Subcutaneous preadipocyte (primary cell): ENCODE measurements around a stretch of chr2.

GRCh38 chr2:20108-20399 is 26.3 kb downstream of the FAM110C start:
- CAGE, long polyA plus RNA, result no peak

DNA sequence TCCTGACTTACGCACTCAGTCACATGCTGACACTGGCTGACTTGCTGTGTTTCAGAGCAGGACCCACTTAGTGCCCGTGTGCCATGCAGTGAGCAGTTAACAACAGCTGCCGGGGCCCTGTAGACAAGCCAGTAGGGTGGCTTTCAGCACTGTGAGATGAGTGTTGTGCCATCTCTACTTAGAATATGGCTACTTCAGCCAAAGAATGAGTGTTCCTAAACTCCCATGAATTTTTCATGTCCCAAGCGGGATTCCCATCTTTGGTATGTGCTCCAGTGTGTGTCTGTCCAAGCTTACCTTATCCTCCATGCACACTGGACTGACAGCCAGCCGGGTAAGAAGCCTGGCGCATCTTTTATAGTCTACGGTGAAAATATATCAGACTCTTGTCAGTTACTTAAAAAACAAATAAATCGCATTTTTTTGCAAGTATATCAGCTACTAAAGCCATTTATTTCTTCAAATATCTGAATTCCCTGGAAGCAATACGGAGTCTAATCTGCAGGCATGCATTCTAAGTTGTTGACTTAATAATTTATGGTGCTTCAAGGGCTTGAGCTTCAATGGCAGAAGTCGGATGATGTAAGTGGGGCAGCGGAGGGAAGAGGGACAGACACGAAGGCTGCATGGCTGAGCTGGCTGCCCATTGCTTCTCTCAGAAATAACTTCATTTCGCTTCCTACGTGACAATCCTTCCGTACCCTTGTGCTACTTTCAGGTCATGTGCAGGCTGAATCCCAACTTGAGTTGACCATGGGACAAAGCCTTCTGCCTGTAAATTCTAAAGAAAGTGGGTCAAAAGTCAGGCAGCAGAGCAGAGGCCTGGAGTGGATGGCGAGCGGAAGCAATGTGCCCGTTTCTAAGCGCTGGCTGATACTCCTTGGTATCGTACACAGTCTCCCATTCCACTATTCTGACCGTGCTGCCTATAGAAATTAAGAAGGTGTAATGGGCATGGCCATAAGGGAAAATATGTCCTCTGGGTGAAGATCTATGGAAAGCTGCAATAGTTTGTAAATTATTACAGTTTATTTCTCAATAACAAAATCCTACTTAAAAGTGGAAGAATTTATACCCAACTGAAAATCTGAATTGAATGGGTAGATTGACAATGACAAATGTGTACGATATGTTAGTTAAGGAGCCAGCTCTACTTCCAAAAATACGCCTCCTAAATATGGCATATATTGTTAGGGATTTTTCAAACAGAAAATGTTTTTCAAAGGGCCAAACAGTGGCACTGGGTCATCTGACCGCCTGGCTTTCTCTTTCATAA is 4.6 kb downstream of the ALKAL2 start:
- CAGE, long polyA plus RNA, result no peak

DNA sequence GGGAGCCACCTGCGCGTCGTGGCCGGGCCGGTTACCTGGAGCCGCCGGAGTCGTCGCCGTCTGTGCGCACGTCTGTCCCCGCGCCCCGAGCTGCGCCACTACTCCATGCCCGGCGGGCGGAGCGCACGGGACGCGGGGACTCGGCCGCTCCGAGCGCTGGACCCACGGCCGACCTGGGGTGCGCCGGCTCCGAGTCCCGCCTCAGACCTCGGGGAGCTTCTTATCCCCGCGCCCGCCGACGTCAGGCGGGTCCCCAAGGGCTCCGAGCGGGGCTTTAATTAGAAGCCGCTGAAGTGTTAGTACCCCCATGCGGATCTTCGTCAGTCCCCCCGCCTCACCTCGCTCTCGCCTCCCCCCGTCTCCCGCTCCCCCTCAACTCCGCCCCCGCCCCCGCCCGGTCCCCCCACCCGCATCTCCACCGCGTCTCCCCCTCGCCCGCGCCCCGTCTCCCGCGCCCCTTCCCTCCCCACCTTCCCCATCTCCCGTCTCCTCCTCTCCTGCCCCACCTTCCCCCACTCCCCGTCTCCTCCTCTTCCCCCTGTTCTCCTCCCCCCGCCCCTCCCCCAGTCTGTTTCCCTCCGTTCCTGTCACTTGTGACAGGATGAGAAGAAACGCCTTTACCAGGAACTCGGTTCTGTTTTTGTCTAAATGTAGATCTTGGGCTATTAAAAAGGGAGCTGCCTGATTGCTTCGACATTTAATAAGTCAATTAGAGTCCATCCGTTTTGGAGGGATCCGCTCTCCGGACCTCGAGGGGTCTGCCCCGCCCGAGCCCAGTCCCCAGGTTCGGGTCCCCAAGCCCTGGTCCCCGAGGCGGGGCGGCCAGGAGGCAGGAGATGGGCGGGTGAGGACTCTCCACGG is 857 bp upstream of the ALKAL2 start:
- CAGE, long polyA plus RNA, result no peak

- CAGE, long polyA plus RNA, result no peak
These were observed 153.6 kb upstream of the ALKAL2 start for GRCh38 chr2:441329-441968.

GRCh38 chr2:1140230-1140733 is 189.6 kb downstream of the SNTG2 start:
- CAGE, long polyA plus RNA, result no peak

DNA sequence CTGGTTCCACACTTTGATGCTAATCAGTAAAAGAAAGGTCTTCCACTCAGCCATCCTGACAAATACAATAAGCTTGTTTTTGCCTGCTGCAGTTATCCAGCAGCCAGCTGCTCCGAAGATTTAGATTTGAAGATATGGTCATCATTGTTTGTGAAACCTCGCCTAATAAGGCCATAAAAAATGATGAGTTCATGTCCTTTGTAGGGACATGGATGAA is 168.6 kb upstream of the TPO start:
- CAGE, long polyA plus RNA, result no peak

- CAGE, long polyA plus RNA, result no peak
These were observed 46.6 kb upstream of the TPO start for GRCh38 chr2:1366792-1367014.

GRCh38 chr2:1415896-1416309 is 2.6 kb downstream of the TPO start:
- CAGE, long polyA plus RNA, result no peak

DNA sequence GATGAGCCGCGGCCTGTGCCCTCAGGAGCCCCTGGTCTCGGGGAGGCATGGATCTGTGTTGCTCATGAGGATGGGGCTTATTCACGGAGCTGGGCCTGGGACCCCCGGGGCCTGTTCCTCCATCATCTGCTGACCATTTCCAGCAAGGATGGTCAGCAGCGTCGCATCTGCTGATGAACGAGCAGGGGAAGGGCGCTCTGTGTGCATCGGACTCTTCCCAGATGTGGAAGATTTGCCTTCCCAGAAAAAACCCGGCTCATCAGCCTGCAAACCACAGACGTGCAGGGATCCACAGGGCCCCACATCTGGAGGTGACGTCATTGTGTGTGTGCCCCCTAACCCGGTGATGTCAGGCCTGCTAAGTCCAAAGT is 144.0 kb downstream of the PXDN start:
- CAGE, long polyA plus RNA, result no peak

- CAGE, long polyA plus RNA, result no peak
These were observed 138.6 kb downstream of the PXDN start for GRCh38 chr2:1605624-1606226.

DNA sequence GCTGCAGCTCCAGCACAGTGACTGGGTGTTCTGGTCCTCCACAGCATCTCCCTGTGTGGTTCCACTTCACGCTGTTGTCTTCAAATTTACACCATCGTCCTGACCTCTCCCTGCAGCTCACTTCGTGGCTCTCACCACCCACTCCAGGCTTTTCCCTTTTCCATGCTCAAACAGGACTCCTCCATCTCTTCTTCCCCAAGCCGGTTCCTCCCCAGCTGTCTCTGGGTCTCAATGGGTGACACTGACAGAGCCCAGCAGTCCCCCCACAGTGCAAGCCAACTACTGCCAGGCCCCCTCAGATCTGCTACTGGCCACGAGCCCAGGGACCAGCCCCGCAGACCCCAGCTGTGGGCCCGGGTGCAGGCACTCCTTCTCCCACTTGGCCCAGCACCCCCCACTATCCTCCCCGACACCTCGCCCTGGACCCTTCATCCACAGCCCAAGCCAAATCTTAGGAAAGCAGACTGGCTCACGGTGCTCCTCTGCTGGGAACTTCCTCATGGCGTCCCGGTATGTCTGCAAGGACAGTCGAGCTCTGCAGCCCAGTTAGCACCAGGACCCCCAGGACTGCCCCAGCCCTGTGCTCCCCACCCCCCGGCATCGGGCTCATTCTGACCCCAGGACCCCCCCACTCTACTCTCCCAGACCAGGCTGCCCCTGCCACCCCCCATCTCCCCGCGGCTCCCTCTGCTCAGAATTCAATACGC is 86.0 kb downstream of the PXDN start:
- CAGE, long polyA plus RNA, result no peak

DNA sequence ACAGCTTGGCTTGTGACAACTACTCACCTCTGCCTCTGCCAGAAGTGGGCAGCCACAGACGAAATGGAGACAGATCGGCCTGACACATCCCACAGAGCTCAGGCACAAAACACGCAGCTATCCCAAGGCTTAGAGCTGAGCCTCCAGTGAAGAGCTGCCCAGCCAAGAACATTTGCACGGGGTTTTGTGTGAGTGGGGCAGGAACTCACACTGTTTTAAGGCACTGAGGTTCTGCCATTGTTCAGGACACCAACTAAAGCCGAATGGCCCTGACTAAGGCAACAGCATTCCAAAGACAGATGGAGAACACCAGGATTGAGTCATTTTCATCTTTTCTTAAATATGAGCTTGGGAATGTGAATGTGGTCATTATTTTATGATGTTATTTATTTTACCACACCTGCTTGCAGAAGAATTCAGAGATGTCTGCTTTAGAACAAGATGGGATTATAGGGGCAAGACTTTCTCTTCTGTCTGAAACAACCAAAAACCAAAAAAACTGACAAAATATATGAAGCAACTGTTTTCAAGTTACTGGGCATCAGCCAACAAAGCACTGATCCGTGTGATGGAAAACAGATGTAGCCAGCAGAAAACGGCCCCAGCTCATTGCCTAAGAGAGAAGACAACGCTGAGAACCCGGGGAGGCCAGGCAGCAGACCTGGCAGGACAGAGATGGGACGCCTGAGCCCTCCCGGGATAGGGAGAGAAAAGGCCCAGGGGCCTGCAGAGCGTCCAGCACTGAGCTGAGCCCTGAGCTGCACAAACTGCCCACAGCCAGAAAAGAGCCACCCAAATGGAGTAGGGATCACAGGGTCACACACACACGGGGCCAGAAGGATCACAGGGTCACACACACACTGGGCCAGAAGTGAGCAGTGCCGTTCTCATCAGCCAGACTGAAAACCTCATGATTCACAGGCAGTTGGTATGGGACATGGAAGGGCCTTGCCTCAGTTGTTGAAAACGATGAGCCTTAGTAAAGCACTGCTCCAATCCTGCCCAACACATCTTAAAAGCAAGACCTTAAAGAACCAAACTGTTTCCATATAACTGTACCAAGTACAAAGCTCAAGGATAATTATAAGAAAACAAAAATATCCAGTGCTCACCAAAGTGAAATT is 12.4 kb downstream of the PXDN start:
- CAGE, long polyA plus RNA, result no peak

- CAGE, long polyA plus RNA, result no peak
These were observed 145.3 kb downstream of the MYT1L start for GRCh38 chr2:2185412-2186573.

DNA sequence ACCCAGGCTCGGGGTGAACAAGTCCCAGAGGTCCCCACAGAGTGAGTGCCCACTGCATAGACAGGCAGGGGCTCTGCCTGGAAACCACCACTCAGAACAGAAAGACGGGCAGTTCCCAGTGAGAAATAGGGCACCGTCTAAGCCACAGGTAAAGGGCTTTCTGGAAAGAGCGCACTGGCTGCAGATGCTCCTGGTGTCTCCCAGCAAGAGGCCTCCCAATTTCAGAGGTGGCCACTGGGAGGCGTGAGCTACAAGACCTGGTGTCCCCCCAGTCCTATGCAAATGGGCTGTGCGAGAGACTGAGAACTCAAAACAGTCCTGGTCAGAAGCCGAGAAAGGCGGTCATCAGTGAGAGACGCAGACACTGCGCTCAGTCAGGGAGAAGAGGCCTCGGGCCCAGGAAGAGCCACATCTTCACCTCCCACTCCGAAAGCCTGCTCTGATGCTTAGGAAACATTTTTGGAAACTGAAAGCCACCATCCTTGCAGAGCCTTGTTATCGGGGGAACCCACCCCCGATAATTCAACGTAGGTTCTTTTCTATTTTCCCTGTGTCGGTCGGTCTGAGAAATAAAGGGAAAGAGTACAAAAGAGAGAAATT is 179.5 kb downstream of the EIPR1 start:
- CAGE, long polyA plus RNA, result no peak

- CAGE, long polyA plus RNA, result no peak
These were observed 96.9 kb downstream of the EIPR1 start for GRCh38 chr2:3280645-3281276.

DNA sequence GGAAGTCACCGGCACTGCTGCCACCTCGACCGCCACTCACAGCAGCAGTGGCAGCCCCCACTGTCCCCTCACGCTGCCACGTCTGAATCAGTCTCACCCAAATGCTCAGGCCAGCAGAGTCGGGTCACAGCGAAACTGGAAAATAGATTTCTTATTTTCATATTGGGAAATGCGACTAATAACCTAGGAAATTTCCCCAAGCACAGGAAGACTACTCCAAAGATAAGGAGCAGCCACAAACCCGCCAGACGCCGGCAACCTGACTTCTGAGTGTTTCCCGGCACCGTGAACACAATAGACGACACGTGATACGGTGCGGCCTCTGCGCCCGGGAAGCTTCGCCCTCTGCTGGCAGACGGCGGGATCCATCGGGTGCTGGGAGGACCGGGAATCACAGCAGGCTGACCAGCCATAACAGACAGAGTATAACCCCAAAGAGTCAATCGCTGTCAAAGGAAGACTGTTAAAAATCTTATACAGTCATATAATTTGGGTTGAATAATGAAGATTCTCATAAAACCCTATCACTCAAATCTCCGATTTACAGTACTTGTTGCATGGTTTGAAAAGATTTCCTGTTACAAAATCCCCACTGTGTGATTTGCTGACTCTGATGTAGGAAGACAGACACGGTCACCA is 74.1 kb downstream of the EIPR1 start:
- CAGE, long polyA plus RNA, result no peak

GRCh38 chr2:3356722-3357220 is 20.8 kb downstream of the EIPR1 start:
- CAGE, long polyA plus RNA, result no peak

GRCh38 chr2:3452918-3453955 is 66.1 kb downstream of the ADI1 start:
- CAGE, long polyA plus RNA, result no peak

DNA sequence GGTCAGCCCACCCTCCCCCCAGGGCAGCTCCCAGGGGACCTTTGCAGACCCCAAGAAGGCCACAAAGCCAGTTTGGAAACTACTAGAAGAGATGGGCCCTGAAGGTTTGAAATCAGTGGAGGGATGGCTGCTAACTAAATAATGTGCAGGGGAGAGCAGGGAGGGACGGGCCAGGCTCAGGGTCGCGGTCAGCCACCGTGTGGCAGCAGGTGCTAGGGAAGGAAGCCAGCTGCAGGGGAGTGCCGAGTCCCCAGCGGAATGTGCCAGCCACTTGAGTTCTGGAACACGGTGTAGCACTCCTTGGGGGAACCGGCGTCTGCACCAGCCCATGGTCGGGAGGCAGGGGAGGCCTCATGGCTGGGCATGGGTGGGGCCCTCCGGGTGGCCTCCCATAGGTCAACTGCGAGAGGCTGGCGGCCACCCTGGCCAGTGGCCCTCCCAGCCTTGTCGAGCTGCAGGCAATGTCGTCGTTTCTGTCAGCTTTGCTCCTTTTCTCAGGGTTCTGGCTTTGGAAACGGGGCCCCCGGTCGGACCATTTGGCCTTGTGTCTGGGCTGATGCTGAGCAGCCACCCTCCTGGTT is 59.8 kb downstream of the ADI1 start:
- CAGE, long polyA plus RNA, result no peak

DNA sequence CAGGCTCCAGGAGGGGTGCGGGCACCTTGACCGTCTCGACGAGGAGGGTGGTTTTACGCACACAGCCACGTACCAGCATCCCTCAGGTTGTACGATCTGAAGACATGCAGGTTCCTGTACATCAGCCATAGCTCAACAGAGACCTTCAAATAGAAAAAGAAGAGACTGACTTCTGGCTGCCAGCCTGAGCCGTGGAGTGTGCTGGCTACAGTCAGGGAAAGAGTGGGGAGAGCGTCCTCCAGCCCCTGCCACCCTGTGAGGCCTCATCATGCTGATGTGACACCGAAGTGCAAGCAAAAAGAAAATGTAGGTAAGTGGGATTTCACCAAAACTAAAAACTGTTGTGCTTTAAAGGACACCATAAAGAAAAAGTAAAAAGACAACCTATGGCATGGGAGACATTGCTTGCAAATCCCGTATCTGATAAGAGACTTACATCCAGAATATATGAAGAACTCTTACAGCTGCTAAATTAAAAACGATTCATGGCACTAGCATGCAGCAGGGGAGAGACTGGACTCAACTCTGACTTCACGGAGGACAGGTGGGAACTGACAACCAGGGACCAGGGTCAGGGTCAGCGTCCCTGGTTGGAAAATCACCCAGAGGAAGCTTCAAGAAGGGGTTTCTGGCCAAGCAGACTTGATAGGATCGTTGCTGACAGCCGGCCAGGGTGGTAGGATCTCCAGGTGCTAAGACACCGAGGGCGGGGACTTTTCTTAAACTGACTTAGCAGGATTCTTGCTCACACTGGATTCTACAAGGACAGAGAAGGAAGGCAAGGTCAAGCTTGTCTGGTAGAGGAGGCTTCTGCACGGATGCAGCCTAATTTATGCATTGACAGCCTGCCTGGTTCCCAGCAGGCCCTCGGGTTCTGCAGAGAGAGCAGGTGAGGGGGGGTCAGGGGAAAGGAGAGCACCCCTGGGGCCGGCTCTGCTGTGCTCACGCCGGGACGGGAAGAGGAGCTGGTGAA is 46.8 kb downstream of the ADI1 start:
- CAGE, long polyA plus RNA, result no peak